Mammary epithelial cell (primary cell): ENCODE measurements around the genes FKBP8, REX1BD and COMP.

DNA sequence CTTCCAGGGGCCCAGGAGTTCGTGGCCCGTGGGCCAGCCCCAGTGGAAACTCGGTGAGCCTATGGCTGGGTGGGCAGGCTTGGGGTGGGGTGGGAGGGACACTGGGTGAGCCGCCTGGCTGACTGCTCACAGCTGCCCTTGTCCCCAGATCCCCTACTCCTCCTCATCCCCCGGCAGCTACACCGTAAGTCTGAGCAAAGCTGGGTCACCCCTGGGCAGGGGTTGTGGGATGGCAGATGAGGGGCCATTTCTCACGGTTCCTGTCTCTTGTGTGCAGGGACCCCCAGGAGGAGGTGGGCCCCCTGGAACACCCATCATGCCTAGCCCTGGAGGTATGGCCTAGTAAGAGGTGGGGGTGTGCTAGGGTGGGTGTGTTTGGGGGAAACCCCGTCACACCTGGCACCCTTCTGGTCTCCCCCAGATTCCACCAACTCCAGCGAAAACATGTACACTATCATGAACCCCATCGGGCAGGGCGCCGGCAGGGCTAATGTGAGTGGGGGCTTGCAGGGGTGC lies 5.3 kb downstream of the ISYNA1 start:
- CAGE, long polyA plus RNA = no peak
- RRBS = no CpG with 5 or more reads among the region's 12 CpGs

DNA sequence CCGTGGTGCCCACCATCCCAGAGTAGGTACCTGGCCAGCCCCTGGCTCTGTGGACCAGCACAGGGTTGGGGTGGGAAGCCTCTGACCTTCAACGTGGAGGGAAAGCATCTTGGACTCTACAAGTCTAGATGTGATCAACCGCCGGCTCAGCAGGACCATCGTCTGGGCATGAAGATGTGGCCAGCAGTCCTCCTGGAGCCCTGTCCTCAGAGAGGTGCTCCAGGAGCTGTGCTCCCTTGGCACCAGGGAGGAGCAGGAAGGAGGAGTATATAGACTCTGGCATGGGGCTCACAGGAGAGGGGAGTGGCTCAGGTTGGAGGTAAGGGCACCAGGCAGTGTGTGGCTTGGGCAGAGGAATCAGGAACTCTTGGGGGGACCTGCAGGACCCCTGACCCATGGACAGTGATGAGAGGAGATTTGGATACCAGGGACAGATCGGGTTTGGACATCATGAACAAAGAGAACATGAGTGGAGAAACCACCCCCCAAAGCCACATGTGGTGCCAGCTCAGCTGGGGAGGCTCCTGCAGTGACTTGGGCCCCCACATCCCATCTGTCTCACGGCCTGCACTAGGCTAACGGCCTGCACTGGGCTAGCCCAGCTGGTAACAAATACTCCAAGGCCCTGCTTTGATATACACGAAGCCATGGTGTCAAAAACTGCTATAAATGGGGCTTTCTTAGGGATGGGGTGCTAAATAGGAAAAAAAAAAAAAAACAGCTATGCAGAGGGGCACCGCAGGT lies 18.5 kb upstream of the ISYNA1 start:
- CAGE, long polyA plus RNA = no peak
- RRBS = no CpG with 5 or more reads among the region's 10 CpGs

DNA sequence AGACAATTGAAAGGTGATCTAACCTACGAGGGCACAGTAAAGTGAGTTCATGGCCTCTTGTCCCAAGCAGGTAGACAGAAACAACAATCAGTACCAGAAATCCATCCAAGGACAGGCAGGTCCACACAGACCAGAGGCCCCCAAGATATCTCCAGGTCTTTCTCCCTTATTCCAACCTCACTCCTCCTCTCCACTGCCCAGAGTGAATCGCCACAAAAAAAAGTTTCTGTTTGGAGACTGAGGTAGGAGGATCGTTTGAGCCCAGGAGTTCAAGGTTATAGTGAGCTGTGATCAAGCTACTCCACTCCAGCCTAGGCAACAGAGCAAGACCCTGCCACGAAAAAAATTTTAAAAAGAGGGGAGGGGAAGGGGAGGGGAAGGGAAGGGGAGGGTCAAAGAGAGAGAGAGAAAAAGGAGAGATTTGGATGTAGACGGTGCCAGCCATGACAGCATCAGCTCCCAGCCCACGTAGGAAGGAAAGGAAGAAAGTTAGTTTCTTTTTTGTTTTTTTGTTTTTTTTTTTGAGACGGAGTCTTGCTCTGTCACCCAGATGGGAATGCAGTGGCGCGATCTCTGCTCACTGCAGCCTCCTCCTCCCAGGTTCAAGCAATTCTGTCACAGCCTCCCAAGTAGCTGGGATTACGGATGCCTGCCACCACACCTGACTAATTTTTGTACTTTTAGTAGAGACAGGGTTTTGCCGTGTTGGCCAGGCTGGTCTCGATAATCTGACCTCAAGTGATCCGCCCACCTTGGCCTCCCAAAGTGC lies 27.8 kb downstream of the ELL start:
- CAGE, long polyA plus RNA = no peak
- RRBS = no CpG with 5 or more reads among the region's 13 CpGs

DNA sequence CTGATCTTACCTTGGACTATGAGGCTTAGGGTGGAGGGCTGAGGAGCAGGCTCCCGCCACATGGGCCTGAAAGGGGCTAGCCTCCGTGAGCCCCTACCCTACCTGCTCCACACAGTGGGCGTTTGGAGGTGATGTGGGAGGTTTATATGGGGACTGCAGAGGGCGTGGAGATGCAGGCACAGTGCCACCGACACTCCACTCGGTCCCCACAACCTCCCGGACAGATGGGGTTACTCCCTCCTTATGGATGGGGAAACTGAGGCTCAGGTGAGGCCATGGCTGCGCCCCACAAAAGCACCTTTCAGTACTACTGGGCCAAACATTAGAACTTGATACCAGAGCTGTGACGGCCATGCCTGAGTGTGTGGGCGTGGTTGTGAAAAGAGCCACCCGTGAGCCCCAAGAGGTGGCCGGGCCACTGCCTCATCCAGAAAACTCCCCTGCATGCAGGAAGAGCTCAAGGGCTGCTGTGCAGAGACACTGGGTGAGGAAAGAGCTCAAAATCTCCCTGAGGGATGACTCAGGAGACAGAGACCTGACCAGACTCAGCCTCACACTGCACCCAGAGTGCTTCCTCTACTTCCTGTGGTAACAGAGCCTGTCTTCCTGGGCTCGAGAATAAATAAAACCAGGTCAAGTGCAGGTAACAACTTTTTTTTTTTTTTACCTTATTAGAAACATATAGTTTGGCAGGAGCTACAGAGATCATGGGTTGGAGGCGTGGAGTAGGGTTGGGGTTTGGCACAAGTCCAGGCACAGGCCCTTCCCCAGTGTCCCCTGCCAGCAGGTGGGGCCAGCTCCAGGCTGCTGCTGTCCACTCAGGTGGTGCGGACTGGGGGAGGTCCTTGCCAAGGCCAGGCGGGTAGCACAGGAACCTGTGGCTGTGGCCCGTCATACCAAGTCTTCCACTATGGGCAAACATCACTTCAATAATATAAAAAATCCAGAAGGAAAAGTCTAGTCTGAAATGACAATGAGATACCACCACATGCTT lies 25.7 kb downstream of the ELL start:
- CAGE, long polyA plus RNA = no peak
- RRBS = no CpG with 5 or more reads among the region's 17 CpGs

DNA sequence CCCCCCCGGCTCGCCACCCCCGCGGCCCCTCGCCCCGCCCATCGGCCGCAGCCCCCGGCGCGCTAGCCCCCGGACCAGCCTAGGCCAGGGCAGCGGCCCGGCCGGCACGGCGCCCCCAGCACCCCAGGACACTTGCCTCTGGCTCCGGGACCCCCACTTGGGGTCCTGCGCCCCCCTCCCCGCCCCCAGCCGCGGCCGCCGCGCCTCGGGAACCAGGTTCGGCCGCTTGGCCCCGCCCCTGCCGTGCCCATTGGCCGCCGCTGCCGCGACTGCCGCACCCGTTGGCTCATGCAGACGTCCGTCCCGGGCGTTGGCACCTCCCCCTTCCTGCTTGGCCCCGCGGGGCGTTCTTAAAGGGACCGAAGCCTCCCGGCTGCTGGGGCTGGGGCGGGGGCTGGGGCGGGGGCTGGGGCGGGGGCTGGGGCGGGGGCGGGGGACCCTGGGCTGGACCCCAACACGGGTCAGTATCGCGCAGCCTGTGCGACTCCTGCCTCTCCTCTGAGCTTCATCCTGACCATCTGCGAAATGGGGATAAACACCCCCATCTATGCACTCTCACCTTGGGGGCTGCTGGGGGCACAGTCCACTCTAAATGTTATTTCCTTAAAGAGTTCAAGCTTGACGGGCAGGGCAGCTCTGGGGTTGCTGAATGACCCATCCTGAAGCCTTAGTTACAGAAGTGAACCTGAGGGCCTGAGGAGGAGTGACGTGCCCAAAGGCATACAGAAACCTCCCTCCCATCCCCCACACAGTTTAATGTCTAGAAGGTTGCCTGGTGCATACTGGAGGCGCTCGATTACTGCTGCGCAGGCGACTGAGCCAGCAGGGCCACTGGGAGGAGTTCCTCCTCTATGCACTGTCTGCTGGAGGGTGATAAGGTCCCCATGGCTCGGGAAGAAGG lies at the start of gene FKBP8:
Gene FKBP8 (minus strand): TSS at position 224 of the 901 bp plus-strand sequence.
- CAGE, long polyA plus RNA = no peak
- RRBS = 2% methylated on average over 20 of the region's 62 CpGs

DNA sequence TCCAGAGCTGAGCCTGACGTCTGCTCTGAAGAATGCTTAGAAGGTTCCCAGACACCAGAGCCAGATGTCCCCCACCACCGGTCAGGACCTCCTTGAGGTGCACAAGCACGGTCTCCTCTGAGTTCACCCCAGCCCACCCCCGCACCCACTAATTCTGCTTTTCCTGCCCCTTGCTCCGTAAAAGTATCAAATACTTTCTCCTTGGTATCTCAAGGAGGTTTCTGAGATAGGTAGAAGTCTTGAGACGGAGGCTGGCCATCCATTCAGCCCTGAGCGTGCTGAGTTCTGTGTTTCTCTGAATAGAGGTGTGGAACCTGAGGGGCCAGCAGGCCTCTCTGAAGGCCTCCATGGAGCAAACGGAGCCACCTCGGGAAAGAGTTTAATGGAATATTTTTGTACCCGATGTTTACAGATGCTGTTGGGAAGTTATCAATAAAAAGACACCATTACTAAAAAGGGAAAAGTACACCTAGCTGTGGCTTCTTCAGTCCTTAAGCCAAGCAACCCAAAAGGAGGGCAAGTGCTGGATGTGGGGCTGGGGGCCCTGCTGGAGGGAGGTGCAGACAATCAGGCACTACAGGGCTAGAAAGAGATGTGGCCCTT lies 2.6 kb upstream of the UBA52 start:
- CAGE, long polyA plus RNA = no peak
- RRBS = no CpG with 5 or more reads among the region's 10 CpGs

DNA sequence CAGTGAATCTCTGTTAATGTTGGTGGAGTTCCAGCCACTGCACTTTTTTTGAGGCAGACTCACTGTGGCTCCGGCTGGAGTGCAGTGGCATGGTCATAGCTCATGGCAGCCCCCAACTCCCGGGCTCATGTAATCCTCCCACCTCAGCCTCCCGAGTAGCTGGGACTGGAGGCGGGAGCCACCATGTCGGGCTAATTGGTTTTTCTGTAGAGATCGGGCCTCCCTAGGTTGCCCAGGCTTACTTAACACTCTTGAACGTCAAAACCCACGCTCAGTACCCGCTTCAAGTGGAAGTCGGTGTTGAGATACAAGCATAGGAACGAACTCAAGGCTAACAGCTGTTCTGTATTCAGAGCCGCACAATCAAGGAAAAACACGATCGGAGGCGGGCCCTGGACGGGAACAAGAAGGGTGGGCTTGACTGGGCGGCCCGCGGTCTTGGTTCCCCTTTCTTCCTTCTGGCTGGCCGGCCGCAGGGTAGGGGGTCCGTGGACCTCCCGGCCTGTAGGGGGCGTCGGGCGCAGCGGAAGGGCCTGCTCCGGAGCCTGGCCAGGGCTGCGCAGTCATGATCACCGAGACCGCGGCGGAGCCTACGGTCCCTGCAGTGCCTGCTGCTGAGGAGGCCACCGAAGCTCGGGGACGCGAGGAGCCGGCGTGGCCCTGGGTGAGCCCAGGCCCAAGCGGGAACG lies at the start of gene REX1BD:
Gene REX1BD (plus strand): TSS at position 562 of the 689 bp plus-strand sequence.
- CAGE, long polyA plus RNA = no peak
- RRBS = 1% methylated on average over 6 of the region's 42 CpGs

- CAGE, long polyA plus RNA = no peak
- RRBS = no CpG with 5 or more reads among the region's 13 CpGs
Measured at GRCh38 chr19:18637232-18637753, 465 bp downstream of the KLHL26 start.

DNA sequence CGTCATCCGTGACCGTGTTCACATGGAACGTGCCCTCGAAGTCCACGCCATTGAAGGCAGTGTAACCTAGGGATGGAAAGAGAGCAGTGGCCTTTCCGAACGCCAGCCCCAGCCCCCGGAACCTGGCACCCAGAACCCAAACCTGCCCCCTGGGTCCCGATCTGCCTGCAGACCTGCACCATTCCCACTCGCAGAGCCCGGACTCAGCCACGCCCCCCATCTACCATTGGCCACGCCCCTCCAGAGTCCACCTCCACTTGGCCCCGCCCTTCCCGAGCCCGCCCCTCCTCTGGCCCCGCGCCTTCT lies 6.1 kb downstream of the COMP start:
- CAGE, long polyA plus RNA = no peak
- RRBS = 61% methylated on average over 3 of the region's 19 CpGs

GRCh38 chr19:18790945-18791694 lies at the start of gene COMP:
COMP (minus strand) TSS chr19:18791305.
- CAGE, long polyA plus RNA = no peak
- RRBS = 25% methylated on average over 32 of the region's 57 CpGs

GRCh38 chr19:18855742-18856816 lies 24.3 kb downstream of the UPF1 start:
- CAGE, long polyA plus RNA = no peak
- RRBS = no CpG with 5 or more reads among the region's 32 CpGs

- CAGE, long polyA plus RNA = no peak
- RRBS = no CpG with 5 or more reads among the region's 29 CpGs
Measured at GRCh38 chr19:18903846-18904666, 8.1 kb upstream of the CERS1 start.

- CAGE, long polyA plus RNA = no peak
- RRBS = no CpG with 5 or more reads among the region's 14 CpGs
Measured at GRCh38 chr19:18967124-18968189, 26.4 kb upstream of the HOMER3 start.

DNA sequence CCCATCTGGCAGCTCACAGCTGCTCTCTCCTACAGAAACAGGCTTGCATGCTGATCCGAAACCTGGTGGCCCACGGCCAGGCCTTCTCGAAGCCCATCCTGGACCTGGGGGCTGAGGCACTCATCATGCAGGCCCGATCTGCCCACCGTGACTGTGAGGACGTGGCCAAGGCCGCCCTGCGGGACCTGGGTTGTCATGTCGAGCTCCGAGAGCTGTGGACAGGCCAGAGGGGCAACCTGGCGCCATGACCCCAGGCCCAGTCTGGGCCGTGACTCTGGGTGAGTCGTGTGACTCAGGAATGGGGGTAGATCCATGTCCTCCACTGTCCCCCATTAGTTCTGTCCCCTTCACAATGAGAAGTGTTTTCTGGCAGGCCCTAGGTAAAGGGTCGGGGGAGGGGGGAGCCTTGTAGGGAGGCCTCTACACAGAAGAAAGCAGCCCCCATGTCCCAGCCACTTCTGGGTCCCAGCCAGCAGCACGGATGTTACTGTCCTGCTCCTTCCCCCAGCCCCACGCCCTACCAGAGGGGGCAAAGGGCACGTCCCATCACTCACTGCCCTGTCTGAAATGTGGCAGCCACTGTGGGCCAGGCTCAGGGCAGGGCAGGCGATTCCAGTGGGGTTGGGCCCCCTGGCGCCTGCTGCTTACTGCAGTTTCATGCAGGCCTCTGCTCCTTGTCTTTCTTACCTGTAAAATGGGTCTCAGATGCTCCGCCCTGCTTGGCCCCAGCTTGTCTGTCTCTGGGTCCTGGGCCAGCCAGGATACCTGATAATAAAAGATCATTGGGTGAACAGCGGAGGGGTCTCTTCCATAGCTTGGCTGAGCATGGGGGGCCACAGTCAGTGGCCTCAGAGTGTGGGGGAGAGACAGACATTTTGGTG lies 6.2 kb upstream of the SLC25A42 start:
- CAGE, long polyA plus RNA = no peak
- RRBS = no CpG with 5 or more reads among the region's 21 CpGs

GRCh38 chr19:19060858-19061171 lies 3.0 kb upstream of the SLC25A42 start:
- CAGE, long polyA plus RNA = no peak
- RRBS = no CpG with 5 or more reads among the region's 6 CpGs

DNA sequence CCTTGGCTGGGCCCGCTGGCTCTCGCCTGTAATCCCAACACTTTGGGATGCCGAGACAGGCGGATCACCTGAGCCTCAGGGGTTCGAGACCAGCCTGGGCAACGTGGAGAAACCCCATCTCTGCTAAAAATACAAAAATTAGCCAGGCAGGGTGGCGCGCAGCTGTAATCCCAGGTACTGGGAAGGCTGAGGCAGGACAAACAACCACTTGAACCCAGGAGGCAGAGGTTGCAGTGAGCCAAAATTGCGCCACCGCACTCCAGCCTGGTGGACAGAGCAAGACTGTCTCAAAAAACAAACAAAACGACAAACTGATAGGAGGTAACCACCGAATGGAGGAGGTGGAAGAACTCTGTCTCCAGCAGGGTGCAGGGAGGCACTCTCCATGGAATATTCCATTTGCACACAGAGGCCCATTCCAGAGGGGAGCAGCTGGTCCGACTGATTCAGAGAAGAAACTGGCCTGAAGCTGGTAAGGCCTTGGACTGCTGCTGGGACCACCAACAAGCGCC lies 34.9 kb downstream of the SLC25A42 start:
- CAGE, long polyA plus RNA = no peak
- RRBS = no CpG with 5 or more reads among the region's 14 CpGs

DNA sequence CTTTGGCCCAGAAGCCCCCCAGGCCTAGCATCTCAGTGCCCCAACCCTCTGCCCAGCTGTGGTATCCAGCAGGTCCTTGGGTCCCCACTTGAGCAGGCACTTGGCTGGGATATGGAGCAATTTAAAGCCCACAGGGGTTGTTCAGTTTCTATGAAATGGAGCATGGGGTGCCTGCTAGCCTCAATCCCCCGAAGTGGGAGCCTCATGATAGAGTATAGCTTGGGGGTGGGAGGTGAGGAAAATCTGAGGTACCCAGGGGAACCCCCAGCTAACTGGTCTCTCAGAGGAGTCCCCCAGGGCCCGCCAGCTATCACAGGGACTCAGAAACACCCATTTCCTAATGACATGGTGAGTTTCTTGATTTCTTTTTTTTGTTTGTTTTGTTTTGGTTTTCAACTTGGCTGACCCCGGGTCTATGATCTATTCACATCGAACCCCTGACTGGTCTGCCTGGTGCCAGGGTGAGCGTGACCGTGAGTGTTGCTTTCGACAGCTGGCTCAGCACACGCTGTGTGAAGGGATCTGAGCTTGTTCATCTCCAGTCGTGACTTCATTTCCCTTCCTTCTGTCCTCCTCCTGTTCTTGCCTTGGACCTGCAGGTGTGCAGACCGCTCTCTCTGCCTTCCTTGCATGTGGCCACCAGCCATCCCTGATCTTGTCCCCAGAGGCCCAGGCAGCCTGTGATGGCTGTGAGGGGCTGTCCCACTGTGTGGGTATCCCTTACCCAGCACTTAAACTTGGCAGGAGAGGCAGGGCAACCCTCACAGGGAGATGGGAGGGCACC lies 26.4 kb downstream of the TMEM161A start:
- CAGE, long polyA plus RNA = no peak
- RRBS = no CpG with 5 or more reads among the region's 10 CpGs

GRCh38 chr19:19192399-19193371 lies 627 bp downstream of the RFXANK start:
- CAGE, long polyA plus RNA = no peak
- RRBS = 0% methylated on average over 6 of the region's 50 CpGs

- CAGE, long polyA plus RNA = no peak
- RRBS = 78% methylated on average over 2 of the region's 5 CpGs
Measured at GRCh38 chr19:19193781-19194259, 1.8 kb downstream of the RFXANK start.

GRCh38 chr19:19323843-19324601 lies 3.4 kb downstream of the MAU2 start:
- CAGE, long polyA plus RNA = no peak
- RRBS = no CpG with 5 or more reads among the region's 5 CpGs